Ovary (tissue), 7 donors: ENCODE results near the genes MTHFSD and FOXL1.

DNA sequence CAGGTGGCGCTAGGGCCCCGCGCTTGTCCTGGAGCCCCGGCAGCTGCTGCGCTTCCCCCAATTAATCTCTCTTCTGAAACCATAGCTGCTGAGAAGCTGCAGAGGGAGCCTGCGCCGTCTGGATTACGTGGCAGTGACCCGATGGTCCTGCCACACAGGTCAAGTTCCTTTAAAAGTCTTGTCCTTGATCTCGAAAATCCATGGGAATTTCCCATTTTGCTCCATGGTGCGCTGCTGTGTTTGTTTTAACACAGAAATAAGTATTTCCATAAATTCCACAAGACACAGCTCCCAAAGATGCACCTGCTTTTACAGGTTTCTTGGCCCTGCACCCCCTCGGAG, 22.0 kb downstream of the COX4I1 start:
- PRO-cap, 7 experiments = no peak in any of the 7 experiments
- RAMPAGE, long total RNA, 2 experiments = no peak in any of the 2 experiments

DNA sequence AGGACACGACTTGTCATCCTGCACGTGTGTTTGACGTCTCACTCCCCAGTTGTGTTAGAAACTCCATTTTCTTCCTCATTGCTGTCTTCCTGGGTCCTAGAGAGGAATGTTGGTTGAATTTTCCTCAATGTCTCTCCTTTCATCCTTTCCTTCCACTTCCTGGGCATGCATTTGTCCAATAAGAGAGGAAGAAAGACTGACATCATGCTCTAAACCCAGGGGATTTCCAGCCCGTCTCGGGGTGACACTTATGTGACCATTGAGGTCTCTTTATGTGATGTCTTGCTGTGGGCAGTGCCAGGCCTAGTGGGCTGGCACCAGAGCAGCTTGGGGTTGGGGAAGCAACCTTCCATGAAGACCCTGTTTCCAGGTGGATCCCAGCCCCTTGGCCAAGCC, 39.7 kb upstream of the IRF8 start:
- PRO-cap, 7 experiments = no peak in any of the 7 experiments
- RAMPAGE, long total RNA, 2 experiments = no peak in any of the 2 experiments

DNA sequence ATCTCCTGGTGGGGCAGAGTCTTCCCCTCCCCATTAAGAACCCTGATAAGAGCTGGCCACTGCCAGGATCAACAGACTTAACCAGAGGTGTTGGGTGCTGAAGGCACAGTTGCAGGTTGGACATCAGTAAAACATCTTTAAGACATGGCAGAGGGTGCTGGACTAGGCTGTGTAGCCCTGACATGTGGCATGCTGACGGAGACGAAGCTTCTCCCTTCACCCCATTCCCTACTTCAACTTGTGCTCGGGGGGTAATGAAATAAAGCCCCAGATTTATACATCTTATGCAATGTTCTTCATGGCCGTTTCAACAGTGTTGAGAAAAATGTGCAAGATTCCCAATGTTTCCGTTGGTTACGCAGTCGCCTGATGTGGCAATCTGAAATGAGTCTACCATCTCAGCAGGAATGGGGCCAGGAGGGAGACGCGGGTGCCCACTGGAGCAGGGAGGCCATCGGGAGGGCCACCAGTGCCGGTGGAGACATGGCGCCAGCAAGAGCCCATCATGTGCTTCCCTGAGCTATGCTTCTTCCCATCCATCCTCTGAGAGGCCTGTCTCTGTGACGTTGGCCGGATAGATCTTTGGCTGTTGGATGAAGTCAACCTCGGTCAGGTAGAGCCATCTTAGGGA, 6.3 kb downstream of the IRF8 start:
- PRO-cap, 7 experiments = no peak in any of the 7 experiments
- RAMPAGE, long total RNA, 2 experiments = no peak in any of the 2 experiments

- PRO-cap, 7 experiments = no peak in any of the 7 experiments
- RAMPAGE, long total RNA, 2 experiments = no peak in any of the 2 experiments
These were observed 11.0 kb downstream of the IRF8 start for GRCh38 chr16:85909920-85910472.

- PRO-cap, 7 experiments = no peak in any of the 7 experiments
- RAMPAGE, long total RNA, 2 experiments = no peak in any of the 2 experiments
These were observed 48.8 kb downstream of the IRF8 start for GRCh38 chr16:85947543-85948335.

DNA sequence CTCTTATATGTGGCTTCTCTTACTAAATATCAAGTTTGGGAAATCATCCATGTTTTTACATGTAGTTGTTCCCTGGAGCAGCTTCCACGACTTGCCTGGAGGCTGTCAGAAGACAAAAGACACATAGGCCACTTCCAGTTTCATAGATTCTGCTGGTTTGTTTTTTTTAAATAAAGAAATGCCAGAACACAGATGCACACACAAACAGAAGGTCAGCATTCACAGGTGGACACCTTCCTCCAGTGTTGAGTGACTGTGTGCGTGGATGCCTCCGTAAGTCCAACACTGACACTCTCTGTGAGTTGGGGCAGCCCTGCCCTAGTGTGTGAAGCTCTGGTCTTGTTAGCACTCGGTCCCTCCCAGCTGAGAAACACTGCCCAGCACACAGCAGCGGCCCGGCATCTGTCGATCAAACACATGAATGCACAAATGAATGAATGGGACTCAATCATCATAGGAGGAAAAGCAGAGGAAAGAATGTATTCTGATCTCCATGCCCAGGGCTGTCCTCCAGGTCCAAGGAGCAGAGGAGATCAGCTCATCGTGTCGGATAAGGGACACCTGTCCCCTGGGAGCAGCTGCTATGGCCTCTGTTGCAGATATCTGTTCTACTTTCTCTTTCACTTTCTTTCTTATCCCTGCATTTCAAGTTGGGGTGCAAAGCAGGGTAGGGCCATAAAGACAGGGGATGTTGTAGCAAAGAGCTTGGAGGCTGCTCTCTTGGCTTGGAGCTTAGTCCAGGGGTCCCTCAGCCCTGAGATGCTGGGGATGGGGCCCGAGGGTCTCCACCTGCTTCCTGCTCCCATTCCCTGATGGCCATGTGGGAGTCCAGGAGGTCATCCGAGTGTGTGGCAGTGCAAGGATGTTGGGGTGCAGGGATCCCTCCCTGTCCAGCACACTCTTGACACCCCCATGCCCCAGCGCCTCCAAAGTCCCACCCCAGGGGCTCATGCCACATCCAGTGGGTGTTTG, 88.0 kb downstream of the IRF8 start:
- PRO-cap, 7 experiments = no peak in any of the 7 experiments
- RAMPAGE, long total RNA, 2 experiments = no peak in any of the 2 experiments

DNA sequence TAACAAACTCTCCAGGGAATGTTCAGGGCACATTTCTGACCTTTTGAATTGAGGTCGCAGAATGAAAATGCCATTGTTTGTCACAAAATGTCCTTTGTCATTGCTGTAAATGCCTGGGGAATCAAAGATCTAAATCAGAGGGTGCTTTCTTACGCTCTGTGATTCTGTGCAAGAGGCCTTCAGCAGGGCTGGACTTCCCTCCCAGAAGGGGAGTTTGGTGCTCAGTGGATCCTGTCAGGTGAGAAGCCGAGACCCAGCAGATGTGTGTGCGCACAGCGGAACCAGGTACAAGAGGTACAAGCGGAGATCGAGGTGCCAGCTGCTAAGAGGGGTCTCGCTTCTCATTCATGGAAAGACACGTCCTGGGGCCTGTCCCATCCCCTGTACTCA, 95.8 kb downstream of the IRF8 start:
- PRO-cap, 7 experiments = no peak in any of the 7 experiments
- RAMPAGE, long total RNA, 2 experiments = no peak in any of the 2 experiments

- PRO-cap, 7 experiments = no peak in any of the 7 experiments
- RAMPAGE, long total RNA, 2 experiments = no peak in any of the 2 experiments
These were observed 302.8 kb downstream of the IRF8 start for GRCh38 chr16:86201756-86202144.

GRCh38 chr16:86297443-86298025, 212.8 kb upstream of the FOXF1 start:
- PRO-cap, 7 experiments = no peak in any of the 7 experiments
- RAMPAGE, long total RNA, 2 experiments = no peak in any of the 2 experiments

DNA sequence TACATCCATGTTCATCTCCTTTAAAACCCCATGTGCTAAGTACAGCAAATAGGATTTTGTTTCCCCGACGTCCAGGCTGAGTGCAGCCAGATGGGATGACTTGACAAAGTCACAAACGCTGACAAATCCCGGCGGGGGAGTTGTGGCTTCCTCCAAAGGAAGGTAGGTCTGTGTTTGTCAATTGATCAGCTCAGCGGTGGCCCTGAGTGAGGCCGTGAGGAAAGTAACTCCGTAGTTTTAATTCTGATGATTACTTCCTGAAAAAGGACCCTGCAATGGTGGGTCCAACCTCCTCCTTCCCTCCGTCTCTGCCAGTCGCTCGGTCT, 209.6 kb upstream of the FOXF1 start:
- PRO-cap, 7 experiments = no peak in any of the 7 experiments
- RAMPAGE, long total RNA, 2 experiments = no peak in any of the 2 experiments

DNA sequence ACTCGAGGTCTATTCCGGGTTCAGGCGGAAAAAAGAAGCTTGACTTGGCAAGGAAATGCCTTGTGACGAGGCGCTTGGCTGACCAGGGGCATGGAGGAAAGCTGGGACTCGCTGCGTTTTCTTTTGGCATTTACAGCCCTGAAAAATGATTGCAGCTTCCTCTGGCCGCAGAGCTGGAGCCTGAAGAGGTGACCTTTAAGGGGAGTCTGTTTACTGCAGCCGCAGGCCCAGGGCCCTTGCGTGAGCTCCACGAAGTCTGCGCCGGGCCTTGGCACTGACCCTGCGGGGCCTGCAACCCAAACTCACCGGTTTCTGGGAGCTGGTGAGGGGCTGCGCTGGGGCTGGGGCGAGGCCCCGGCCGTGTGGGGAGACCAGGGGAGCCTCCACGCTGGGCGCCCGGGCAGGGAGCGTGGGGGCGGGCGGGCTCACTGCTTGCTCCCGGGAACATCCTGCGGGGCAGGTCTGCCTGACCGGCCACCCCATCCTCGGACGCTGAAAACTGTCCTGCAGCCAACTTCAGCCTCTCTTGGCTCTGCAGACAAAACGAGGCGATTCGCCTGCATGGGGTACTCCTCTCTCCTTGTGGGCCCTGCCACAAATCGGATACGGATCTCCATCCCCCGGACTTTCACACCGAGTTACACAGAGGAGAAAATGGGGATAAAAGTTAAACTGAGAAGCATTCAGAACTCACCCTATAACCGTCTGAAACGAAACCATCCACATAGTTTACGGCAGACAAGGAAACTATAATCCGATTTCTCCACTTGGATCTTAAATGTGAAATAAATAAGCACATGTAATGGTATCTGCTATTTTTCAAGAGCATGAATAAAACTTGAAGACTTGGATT, 206.3 kb upstream of the FOXF1 start:
- PRO-cap, 7 experiments = no peak in any of the 7 experiments
- RAMPAGE, long total RNA, 2 experiments = no peak in any of the 2 experiments

DNA sequence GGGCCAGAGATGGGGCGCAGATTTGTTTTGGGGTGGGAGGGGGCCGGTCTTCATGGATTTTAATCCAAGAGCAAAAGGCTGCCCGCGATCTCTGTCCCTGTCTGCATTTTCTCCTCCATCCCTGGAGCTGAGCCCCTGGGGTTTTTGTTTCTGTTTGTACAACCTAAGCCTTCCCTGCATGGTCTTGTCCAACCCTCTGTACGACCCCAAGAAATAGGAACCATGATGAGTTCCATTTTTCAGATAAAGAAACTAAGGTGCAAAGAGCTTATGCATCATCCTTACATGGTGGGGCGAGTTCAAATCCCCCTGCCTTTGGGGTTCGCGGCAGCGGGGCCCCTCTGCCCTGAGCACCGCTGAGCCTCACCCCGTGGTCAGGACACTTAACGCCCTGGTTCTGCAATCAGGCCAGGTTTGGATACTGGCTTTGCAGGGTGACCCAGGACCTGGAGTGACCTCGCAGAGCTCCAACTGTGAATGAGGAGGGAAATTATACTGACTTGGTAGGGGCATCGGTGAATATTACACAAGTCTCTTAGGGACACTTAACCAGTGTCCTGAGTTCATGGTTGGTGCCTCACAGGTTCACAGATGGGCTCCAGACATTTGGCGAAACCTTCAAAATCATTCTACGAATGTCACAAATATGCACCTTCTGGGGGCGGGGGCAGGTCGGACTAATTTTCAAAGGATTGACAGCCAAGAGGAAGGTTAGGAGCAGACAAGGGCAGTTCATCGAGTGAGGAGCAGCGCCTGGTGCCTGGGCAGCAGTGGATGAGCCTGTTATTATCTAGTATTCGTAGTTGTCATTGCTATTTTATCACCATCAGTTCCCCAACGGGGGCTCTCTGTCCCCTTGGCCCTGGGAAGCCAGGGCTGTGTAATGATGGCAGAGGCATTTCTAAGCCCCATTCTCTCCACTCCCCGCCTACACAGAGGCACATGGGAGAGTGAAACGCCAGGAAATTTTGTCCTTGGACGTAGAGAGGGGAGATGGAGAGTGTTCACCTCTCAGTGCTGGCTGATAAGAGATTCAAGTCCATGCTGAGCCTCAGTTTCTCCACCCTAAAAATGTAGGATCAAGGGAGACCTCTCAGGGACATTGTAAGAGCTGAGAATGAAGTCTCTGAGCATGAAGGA, 4.0 kb upstream of the FOXF1 start:
- PRO-cap, 7 experiments = no peak in any of the 7 experiments
- RAMPAGE, long total RNA, 2 experiments = no peak in any of the 2 experiments

DNA sequence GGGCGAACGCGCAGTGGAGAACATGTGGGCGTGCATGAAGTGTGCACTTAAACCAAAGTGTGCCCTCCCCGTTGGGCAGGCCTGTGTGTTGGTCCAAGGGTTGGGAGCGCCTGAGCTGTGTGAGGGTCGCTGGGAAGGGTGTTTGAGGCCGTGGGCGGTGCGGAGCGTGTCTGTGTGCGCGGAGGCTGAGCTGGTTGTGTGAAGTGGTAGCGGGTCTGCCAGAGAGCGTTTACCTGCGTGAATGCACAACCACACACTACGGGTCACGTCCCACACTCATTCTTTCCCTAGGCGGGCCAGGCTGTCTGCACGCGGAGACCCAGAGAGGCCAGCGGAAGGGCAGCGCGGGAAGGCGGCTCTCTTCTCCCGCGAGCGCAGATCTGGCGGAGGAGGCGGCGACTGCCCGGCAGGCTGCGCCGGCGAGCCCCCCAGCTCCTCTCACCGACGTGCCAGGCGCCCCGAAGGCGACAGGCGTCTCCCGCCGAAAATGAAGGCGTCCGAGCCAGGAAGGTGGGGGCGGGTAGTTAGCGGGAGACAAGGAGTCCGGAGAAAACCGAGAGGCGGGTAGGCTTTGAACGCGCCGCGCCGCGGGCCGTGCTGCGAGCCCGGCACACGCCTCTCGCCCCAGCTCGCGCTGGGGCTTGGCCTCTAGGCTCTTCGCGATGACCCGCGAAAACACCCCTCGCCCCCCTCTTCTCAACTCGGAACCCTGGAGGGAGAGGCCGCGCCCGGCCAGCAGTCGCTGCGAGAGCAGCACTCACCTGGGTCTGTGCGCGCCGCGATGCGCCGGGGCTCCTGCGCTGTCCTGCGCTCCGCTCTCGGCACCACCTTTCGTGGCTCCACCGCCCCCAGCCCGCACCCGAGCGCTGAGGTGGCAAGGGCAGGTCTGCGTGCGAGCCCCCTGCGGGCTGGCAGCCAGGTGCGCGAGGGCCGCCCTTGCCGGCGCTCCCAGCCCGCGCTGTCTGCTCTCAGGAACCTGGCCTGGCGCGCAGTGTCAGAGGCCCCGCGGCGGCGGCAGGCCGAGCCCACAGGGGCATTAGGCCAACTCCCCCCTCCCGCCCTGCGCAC, 2.1 kb upstream of the FOXF1 start:
- PRO-cap, 7 experiments = peak in 2 of 7 experiments; most common plus-strand start position 991 of the sequence (in 1); most common minus-strand start position 964 of the sequence (in 2)
- RAMPAGE, long total RNA, 2 experiments = no peak in any of the 2 experiments

DNA sequence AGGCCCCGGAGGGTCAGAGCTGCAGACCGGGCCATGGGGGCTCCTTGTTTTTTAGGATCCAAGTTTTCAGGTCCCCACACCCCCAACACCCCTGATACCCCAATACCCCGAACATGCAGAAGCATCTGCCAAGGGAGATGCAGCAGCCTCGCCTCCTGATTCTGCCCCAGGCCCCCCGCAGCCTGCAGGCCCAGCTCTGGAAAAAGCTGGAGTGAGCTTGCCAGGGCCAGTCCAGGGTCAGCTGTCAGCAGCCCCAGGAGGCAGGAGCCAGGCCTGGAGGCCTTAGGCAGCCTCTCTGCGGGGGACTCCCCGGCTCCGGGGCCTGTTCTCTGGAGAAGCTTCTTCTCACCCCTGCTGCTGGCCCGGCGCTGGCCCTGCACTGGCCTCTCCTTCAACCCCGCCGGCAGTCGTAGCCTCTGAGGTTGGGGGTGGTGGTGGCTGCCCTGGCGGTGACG, 1.8 kb downstream of the FOXF1 start:
- PRO-cap, 7 experiments = no peak in any of the 7 experiments
- RAMPAGE, long total RNA, 2 experiments = no peak in any of the 2 experiments

GRCh38 chr16:86531140-86531967, 21.0 kb downstream of the FOXF1 start:
- PRO-cap, 7 experiments = peak in 2 of 7 experiments; most common plus-strand start chr16:86531417 (in 1); most common minus-strand start chr16:86531199 (in 1)
- RAMPAGE, long total RNA, 2 experiments = no peak in any of the 2 experiments

- PRO-cap, 7 experiments = peak in 7 of 7 experiments; most common plus-strand start chr16:86555320 (in 6); most common minus-strand start chr16:86555196 (in 5)
- RAMPAGE, long total RNA, 2 experiments = start-site peak on the minus strand in 1 of 2 experiments, at chr16:86555192-86555196 at its widest, 131 reads per replicate
These were observed at the start of gene MTHFSD for GRCh38 chr16:86554636-86555398. MTHFSD (minus strand) TSS chr16:86555235.

DNA sequence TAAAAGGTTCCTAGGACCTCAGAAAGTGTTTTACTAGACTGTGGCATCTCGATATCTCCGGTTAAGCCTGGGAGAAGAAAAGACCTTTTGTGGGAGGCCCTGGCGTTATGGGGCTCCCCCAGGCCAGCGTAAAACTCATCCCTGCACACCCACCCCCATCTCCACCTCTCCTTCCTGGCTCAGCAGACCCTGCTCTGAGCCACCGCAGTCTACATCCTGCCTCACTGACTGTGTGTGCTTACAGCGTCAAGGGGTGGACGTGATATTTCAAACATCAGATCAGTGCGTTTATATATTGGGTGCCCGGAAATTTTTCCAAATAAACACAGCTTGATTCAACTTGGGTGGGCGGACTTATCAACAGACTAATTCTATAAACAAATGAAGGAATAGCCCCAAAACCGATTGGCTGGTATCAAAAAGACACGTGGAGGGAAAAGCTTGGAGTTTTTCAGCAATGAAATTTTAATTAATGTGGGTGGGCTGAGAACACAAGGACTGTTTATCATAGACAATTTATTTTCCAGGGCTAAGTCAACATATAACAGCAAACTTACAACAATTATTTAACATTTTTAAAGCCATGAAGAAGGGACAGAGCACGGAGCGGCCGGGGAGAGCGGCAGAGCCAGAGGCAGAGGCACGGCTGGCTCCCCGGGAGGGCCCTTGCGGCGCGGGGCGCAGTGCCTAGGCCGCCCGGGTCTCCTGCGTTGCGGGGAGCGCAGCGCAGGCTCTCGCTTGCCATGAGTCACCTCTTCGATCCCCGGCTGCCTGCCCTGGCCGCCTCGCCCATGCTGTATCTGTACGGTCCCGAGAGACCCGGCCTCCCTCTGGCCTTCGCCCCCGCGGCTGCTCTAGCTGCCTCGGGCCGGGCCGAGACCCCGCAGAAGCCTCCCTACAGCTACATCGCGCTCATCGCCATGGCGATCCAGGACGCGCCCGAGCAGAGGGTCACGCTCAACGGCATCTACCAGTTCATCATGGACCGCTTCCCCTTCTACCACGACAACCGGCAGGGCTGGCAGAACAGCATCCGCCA, at the start of gene FOXL1:
FOXL1 (plus strand) TSS at position 569 of the 1,039 bp plus-strand sequence.
- PRO-cap, 7 experiments = peak in 1 of 7 experiments; most common plus-strand start position 207 of the sequence (in 1); most common minus-strand start position 236 of the sequence (in 1)
- RAMPAGE, long total RNA, 2 experiments = no peak in any of the 2 experiments

- PRO-cap, 7 experiments = peak in 1 of 7 experiments; most common plus-strand start chr16:86586593 (in 1)
- RAMPAGE, long total RNA, 2 experiments = no peak in any of the 2 experiments
These were observed 8.0 kb downstream of the FOXL1 start for GRCh38 chr16:86586416-86586748.

DNA sequence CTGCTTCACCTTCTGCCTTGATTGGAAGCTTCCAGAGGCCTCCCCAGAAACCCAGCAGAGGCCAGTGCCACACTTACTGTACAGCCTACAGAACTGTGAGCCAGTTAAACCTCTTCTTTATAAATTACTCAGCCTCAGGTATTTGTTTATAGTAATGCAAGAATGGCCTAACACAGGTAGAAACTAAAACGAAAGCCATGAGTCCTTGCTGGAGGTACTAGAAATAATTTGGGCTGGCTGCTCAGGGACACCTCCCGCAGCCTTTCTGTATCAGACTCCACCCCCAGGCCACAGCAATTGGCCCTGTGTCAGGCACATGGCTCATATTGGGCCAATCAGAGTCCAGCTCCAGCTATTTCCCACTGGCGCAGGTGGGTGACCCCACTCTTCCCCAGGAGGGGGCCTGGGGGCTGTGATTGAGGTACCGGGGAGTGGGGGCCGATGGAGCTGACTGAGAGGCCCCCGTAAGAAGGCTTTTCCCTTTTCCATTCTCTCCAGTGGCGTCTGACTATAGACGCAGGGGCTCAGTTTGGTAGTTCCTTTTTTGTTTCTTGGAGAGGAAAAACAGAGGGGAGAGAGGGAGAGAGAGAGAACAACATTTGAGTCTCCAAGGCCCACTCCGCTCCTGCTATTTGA, 26.0 kb downstream of the FOXL1 start:
- PRO-cap, 7 experiments = no peak in any of the 7 experiments
- RAMPAGE, long total RNA, 2 experiments = no peak in any of the 2 experiments

- PRO-cap, 7 experiments = no peak in any of the 7 experiments
- RAMPAGE, long total RNA, 2 experiments = no peak in any of the 2 experiments
These were observed 183.3 kb downstream of the FOXL1 start for GRCh38 chr16:86761462-86762275.